Esophagus squamous epithelium (tissue), 4 donors: Measurements from ENCODE around the gene PCED1B.

DNA sequence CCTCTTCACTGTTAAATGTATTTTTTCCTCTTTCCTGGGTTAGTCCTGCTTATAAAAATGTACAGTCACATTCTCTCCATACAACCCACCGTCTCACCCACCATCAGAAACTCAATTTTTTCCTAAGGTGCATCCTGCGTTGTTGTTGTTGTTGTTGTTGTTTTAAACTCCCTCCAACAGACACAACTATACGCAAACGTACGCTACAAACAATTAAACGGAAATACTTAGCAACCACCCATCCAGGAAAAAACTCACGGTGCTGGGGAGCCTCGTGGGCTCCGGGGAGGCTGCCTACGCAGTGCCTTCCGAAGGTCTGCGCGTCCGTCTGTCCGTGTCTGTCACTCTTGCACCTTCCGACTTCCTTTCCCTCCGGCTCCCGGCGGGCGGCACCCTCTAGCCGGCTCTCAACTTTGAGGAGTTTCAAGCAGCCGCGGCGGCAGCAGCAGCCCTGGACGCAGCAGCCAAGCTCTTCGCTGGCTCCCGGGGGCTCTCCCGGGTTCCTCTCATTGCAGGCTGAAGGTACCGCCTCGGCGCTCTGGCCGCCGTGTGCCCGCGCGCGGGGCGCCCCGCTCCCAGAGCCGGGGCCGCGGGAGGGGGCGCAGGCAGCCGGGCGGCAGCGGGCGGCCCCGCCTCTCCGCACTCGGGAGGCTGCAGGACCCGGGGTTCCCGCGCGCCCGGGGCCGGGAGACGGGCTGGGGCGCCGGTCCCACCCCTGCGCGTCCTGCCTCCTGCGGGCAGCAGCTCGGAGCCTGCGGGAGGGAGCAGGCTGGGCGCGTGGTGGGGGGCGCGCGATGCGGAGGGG is at the start of gene PCED1B:
Gene PCED1B, plus strand, starts transcription at position 418 of the 805 bp plus-strand sequence.
- PRO-cap: unidirectional peak, plus-strand start at position 245 of the sequence; bidirectional peak, plus-strand start at position 419 of the sequence, minus-strand start at position 340 of the sequence; bidirectional peak, plus-strand start outside the sequence, minus-strand start at position 733 of the sequence
- RAMPAGE, long total RNA, 4 experiments: start-site peak on the plus strand in 2 of 4 experiments, centred at positions 399 to 423 of the sequence, 12 to 15 reads per replicate; start-site peak on the minus strand in 3 of 4 experiments, centred at positions 332 to 560 of the sequence, 10 to 14 reads per replicate

DNA sequence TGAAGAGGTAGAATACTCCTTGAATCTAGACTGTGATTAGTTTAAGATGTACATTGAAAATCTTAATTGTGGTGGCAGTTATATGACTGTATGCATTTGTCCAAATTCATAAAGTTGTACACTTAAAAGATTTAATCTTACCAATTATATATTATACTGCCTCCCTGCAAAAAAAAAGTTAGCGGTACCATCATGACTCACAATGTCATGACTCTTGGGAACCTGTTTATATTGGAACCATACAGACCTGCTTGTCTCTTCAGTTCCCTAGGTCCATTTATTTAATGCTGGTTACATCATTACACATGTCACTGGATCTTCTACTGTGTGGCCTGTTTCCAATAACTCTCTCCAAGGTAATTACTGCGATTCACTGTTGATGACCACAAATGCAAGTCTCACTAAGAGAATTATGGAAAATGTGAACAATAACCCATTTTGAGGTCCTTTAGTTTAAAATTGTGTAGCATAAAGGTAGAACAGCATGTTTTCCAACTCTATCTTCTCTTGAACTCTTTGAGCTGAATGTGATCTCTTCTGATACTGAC is 264.2 kb upstream of the AMIGO2 start:
- PRO-cap: no peak
- RAMPAGE, long total RNA, 4 experiments: no peak in any of the 4 experiments

- PRO-cap: no peak
- RAMPAGE, long total RNA, 4 experiments: no peak in any of the 4 experiments
These were observed 280.0 kb upstream of the AMIGO2 start for GRCh38 chr12:47359684-47360144.

DNA sequence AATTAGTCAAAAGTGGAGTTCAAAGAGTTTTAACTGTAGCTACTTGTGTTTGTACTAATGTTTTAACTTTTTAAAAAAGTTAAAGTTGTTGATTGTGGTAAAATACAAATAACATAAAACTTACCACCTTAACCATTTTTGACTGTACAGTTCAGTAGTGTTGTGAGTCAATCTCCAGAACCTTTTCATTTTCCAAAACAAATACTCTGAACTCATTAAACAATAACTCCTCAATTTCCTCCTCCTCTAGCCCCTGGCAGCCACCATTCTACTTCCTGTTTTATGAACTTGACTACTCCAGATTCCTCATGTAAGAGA is 299.1 kb upstream of the AMIGO2 start:
- PRO-cap: no peak
- RAMPAGE, long total RNA, 4 experiments: no peak in any of the 4 experiments

DNA sequence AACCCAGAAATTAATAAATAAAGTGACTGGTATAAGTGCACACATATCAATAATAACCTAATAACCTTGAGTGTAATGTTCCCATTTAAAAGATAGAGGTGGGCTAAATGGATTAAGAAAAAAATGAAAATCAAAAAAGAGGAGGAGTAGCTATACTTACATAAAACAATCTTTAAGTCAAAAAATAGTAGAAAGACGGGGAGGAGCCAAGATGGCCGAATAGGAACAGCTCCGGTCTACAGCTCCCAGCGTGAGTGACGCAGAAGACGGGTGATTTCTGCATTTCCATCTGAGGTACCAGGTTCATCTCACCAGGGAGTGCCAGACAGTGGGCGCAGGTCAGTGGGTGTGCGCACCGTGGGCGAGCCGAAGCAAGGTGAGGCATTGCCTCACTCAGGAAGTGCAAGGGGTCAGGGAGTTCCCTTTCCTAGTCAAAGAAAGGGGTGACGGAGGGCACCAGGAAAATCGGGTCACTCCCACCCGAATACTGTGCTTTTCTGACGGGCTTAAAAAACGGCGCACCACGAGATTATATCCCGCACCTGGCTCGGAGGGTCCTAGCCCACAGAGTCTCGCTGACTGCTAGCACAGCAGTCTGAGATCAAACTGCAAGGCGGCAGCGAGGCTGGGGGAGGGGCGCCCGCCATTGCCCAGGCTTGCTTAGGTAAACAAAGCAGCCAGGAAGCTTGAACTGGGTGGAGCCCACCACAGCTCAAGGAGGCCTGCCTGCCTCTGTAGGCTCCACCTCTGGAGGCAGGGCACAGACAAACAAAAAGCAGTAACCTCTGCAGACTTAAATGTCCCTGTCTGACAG is 278.9 kb downstream of the RPAP3 start:
- PRO-cap: no peak
- RAMPAGE, long total RNA, 4 experiments: no peak in any of the 4 experiments

DNA sequence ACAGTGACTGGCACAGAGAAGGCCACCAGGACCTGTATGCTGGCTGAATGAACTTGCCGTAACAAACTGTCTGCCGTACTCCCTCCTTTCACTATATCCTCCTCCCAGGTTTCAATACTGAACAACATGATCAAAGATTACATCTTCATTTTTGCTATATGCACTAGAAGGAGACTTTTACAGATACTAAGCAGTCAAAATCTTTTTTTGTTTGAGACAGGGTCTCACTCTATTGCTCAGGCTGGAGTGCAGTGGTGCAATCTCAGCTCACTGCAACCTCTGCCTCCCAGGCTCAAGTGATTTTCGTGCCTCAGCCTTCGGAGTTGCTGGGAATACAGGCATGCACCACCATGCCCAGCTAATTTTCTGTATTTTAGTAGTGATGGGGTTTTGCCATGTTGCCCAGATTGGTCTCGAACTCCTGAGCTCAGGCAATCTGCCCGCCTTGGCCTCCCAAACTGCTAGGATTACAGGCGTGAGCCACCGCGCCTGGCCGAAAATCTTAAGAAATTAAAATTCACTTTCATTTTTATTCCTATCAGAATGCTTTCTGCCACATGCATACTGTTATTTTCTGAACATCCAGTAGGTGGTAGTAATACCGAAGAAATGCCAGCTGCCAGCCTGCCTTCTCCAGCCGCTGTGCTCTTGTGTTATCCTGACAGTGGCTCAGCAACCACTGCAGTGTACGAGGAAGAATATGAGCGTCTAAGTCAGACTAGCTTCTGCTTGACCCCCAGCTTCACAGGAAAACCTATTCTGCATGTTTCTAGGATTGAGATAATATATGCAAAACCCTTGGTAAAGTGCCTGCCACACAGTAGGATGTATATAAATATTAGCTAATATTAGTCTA is 54.4 kb downstream of the RPAP3 start:
- PRO-cap: no peak
- RAMPAGE, long total RNA, 4 experiments: no peak in any of the 4 experiments

GRCh38 chr12:47757115-47757815 is 1.4 kb downstream of the RAPGEF3 start:
- PRO-cap: no peak
- RAMPAGE, long total RNA, 4 experiments: no peak in any of the 4 experiments

DNA sequence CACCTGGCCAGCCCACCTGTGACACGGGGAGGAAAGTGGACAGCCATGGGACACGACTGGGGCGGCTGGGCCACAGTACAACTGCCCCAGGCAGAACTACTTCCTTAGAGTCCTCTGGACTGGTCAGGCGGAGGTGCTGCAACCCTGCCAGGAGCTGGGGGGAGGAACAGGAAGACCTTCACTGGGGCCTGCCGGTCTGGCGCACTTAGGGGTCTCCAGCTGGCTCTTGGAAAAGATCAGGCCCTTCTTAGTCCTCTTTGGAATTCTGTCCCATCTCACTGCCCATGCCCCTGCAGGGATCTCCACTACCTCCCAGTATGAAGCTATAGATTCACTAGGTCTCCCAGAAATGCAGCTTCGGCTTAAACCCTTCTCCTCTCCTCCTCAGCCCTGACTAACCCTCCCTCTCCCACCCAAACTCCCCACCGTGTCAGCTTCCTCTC is 596 bp downstream of the RAPGEF3 start:
- PRO-cap: bidirectional peak, plus-strand start at position 107 of the sequence, minus-strand start at position 25 of the sequence; unidirectional peak, minus-strand start at position 392 of the sequence
- RAMPAGE, long total RNA, 4 experiments: start-site peak on the minus strand in 1 of 4 experiments, centred at positions 107 to 373 of the sequence, 15 to 21 reads per replicate

DNA sequence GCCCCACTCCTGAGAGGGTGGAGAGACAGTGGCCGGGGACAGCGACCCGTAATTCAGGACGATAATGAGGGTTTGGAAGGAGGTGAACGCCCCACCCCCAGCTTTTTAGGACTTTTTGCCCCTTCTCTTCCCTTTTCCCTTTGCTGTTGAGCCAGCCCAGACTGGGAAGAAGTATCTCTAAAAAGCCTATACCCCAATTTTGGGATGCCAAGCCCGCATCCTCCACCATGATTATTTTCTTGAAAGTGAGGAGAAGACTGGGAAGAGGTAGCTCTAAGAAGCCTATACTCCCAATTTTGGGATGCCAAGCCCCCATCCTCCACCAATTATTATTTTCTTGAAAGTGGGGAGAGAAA is 1.0 kb upstream of the RAPGEF3 start:
- PRO-cap: no peak
- RAMPAGE, long total RNA, 4 experiments: no peak in any of the 4 experiments

GRCh38 chr12:47770778-47771404 is 2.1 kb upstream of the SLC48A1 start:
- PRO-cap: no peak
- RAMPAGE, long total RNA, 4 experiments: no peak in any of the 4 experiments

DNA sequence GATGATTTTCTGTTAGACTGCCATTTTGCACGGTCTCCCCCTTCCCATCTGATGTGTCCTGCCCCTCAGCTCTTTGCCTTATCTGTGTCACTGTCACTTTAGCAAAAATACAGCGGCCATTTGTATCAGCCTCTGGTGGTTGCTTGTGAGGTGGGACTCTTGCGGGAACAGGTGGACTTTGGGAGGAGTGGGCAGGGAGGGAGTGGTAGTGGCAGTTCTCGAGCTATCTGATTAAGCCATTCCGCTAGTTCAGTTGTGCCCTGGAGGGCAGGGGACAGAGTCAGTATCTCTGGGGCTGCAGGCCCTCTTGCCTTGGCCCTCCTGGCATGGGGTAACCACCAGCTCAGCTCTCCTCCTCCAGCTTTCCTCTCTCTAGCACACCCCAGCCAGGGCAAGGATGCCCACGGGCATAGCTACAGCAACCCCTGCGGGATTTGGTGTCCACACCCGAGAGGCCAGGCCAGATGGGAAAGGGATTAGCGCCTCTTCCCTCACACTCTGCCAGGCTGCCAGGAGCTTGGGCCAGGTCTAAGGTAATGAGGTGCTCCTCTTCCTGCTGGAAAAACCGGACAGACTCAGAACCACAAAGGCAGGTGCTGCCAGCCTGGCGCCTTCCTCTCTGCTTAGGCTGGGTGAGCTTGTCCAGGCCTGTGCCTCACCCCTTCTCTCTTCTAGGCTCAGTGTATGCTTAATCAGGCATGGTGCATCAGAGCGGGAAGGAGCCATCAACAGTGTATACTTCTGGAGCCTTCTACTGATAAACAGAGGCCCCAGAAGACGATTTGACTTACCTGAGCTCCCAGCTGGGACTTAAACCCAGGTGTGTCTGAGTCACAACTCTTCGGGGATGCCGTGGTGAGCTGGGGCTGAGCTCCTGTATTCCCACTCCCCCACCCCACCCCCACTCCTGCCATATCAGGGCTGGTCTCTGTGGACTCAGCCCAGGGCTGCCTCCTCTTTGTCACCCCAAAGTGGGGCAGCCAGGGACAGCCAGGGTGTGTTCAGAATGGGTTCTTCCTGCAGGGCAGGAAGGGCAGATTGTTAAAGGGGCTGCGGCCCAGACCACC is 8.8 kb downstream of the SLC48A1 start:
- PRO-cap: bidirectional peak, plus-strand start at position 699 of the sequence, minus-strand start at position 538 of the sequence
- RAMPAGE, long total RNA, 4 experiments: no peak in any of the 4 experiments

- PRO-cap: no peak
- RAMPAGE, long total RNA, 4 experiments: start-site peak on the minus strand in 1 of 4 experiments, at chr12:47819255-47819903 at its widest, 18 reads per replicate
These were observed 326 bp downstream of the HDAC7 start for GRCh38 chr12:47819524-47819630.

DNA sequence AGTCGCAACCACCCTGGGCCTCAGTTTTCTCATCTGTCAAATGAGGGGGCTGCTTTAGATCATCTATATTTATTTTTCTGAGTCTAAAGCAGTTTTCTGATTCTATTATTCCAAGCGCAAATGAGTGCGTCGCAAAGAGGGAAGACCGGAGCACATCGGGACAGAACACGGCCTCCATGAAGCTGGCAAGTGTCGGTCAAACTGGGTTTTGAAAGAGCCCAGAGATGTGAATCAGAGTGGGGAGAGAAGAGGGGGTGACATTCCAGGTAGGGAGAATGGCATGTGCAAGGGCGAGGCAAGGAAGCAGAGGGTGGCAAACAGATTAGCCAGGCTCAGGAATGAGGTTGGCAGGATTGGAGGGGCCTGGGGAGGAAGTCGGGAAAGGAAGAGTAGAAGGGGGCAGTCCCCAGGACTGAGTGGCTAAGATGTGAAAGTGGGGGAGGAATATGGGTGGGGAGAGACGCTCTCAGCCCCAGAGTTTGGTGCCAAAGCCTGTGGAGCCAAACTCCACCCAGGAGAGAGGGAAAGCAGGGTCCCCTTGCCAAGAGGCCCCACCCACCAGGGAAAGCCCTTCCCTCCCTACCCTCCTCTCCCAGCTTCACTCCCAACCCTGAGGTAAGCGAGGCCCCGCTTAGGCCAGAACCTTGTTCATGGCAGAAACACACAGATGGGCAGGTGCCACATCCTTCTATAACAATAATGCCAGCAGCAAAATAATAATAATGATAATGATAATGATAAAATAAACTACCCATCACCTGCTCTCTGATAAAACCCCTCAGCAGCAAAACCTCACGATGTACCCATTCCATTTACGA is 5.5 kb upstream of the HDAC7 start:
- PRO-cap: bidirectional peak, plus-strand start at position 601 of the sequence, minus-strand start at position 210 of the sequence
- RAMPAGE, long total RNA, 4 experiments: no peak in any of the 4 experiments

DNA sequence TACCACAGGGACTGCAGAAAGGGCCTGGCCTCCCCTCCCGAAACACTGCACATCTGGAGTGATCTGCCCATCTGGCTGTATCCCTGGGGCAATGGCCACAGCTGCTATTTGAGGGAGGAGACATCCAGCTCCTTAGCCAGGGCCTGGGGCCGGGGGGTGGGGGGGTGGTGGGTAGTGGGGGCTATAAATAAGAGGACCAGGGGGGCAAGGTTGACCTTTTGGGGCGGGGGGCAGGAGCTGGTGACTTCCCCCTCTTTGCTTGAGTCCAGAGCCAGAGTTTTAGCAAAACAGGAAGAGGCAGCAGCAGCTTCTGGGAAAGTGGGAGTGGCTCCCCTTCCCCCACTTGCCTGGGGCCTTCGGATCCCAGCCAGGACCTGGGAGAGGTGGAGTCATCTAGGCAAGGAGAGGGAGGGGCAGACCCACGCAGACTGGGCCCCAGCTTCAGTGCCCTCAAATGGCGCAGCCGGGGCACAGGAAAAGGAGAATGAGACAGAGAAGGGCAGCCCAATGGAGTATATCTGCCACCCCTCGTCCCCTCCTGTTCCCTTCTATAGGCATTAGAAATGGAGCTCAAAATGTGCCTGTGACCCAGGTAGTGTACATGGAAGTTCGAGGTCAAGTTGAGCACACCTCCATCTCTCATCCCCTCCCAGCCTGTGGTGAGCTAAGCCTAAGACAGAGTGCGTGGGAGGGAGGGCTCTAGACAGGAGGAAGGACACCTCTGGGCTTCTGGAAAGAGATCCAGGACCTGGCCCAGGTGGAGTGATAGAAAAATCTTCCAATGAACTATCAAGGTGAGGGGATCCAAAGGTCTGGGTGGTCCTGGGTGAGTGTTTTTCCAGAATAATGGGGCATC is 9.3 kb upstream of the HDAC7 start:
- PRO-cap: bidirectional peak, plus-strand start at position 453 of the sequence, minus-strand start at position 281 of the sequence; bidirectional peak, plus-strand start at position 678 of the sequence, minus-strand start at position 658 of the sequence
- RAMPAGE, long total RNA, 4 experiments: no peak in any of the 4 experiments

DNA sequence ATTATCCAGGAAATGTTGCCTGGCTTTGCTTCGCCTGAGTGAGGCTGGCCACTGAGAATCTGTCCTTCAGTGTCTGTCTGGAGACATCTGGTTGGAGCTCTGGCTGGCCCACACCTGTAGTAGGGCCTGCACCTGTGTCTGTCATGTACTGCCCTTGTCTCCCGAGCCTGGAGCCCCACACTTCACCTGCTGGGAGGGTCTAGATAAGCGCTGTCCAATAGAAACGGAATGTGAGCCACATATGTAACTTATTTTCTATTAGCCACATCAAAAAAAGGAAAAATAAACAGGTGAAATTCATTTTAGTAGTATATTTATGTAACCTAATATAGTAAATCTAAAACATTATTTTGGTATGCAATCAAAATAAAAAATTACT is 9.9 kb upstream of the HDAC7 start:
- PRO-cap: no peak
- RAMPAGE, long total RNA, 4 experiments: no peak in any of the 4 experiments

DNA sequence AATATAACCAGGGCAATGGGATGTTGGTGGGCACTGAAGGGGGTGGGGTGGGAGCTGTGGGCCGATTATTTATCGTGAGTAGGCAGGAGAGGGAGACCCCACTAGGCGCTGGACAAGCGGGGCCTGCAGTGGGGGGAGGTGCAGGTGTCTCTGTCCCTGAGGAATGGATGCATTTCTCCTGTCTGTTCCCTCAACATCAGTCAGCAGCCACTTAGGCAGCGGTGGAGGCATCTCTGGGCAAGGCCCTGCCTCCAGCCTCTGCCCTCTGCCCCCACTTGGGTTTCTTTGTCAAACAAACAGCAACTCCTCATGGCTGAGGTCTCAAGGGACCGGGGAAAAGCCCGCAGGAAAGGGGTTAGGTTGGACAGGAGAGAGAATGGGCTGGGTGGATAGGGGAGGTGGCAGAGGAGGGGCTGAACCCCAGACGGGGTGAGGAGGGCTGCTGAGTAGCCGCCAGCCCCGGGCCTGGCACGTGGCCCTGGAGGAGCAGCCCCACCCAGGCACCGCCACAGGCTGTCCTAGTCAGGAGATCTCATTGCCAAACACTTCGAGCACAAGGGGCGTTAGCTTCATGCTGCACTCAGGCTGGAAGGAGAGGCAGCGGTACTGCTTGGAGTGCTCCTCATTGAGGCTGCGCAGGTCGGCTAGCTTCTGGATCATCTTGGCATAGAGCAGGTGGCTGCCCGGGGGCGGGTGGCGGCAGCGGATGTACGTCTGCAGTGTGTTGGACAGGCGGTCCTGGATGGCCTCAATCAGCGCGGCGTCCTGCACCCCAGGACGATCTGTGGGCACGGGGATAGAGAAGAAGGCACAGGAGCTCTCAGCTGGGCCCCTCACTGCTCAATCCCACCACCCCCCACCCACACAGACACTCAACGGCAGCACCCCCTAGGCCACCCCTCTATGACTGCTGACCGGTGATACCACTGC is 24.8 kb upstream of the HDAC7 start:
- PRO-cap: no peak
- RAMPAGE, long total RNA, 4 experiments: no peak in any of the 4 experiments

- PRO-cap: bidirectional peak, plus-strand start at chr12:47863751, minus-strand start at chr12:47863638
- RAMPAGE, long total RNA, 4 experiments: no peak in any of the 4 experiments
These were observed 41.4 kb downstream of the VDR start for GRCh38 chr12:47863369-47863909.

- PRO-cap: no peak
- RAMPAGE, long total RNA, 4 experiments: no peak in any of the 4 experiments
These were observed 22.1 kb downstream of the VDR start for GRCh38 chr12:47882627-47883152.

- PRO-cap: no peak
- RAMPAGE, long total RNA, 4 experiments: no peak in any of the 4 experiments
These were observed 8.8 kb downstream of the VDR start for GRCh38 chr12:47895811-47896502.

DNA sequence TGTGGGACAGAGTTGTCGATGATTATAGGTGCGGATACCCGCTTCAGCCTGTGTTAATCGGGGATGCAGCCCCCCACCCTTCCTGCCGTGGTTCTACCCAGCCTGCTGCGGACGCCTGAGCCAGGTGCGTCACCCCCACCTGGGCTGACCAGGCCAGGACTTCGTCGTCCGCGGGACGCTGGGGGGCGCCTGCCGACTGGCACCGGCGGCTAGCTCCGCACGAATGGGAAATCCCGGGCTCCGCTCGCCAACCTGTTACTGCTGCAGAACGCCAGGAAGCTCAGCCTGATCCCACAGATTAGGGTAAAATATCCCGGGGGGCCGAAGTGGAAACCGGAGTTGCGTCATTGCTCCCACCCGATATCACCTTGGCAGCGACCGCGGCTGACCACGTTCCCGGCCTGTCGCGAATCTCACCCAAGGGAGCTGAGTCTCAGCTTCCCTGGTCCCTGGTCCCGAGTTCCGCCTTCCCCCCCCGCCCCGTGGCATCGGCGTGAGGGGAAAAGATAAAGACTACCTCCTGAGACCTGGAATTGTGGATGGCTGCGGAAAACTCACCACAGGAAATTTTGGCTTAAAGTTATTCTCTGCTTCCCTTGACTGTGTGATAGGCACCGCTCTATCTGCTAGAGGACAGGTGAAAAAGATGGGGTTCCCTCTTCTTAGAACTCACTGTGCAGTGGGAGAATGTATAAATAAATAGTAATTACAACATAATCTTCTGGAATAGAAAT is 634 bp upstream of the VDR start:
- PRO-cap: no peak
- RAMPAGE, long total RNA, 4 experiments: no peak in any of the 4 experiments